K562 (cell line): ENCODE data around the gene IRF8.

- RAMPAGE, long total RNA: no peak
- RRBS: no CpG with 5 or more reads among the region's 6 CpGs
PRO-cap:
- standard: no peak
- CoPRO, capped RNA only, 2 experiments: no peak in any of the 2 experiments
- CoPRO, capped and uncapped RNA, 2 experiments: no peak in any of the 2 experiments
- CoPRO, uncapped RNA only, 2 experiments: peak in 1 of 2 experiments; most common plus-strand start chr16:85621881 (in 1)
CAGE:
- cytosol, long polyA plus RNA: no peak
- long polyA plus RNA: no peak
- nucleolus, long total RNA: no peak
- nucleus, long polyA plus RNA: no peak
Measured at GRCh38 chr16:85621763-85622160, 8.6 kb downstream of the GSE1 start.

GRCh38 chr16:85626859-85627877 is 14.0 kb downstream of the GSE1 start:
- RAMPAGE, long total RNA: no peak
- RRBS: 58% methylated on average over 4 of the region's 27 CpGs
PRO-cap:
- standard: no peak
- CoPRO, capped RNA only, 2 experiments: no peak in any of the 2 experiments
- CoPRO, capped and uncapped RNA, 2 experiments: no peak in any of the 2 experiments
- CoPRO, uncapped RNA only, 2 experiments: peak in 1 of 2 experiments; most common plus-strand start chr16:85627769 (in 1)
CAGE:
- cytosol, long polyA plus RNA: no peak
- long polyA plus RNA: no peak
- nucleolus, long total RNA: no peak
- nucleus, long polyA plus RNA: no peak

- RAMPAGE, long total RNA: no peak
- RRBS: 59% methylated on average over 7 of the region's 51 CpGs
PRO-cap:
- standard: unidirectional peak, plus-strand start at chr16:85652542
- CoPRO, capped RNA only, 2 experiments: peak in 1 of 2 experiments; most common plus-strand start chr16:85652542 (in 1)
- CoPRO, capped and uncapped RNA, 2 experiments: no peak in any of the 2 experiments
- CoPRO, uncapped RNA only, 2 experiments: peak in 1 of 2 experiments; most common plus-strand start chr16:85652370 (in 1)
CAGE:
- cytosol, long polyA plus RNA: no peak
- long polyA plus RNA: no peak
- nucleolus, long total RNA: no peak
- nucleus, long polyA plus RNA: no peak
Measured at GRCh38 chr16:85652093-85653182, 36.3 kb downstream of the GINS2 start.

- RAMPAGE, long total RNA: no peak
- RRBS: no CpG with 5 or more reads among the region's 9 CpGs
PRO-cap:
- standard: no peak
- CoPRO, capped RNA only, 2 experiments: no peak in any of the 2 experiments
- CoPRO, capped and uncapped RNA, 2 experiments: no peak in any of the 2 experiments
- CoPRO, uncapped RNA only, 2 experiments: peak in 2 of 2 experiments; most common plus-strand start chr16:85659327 (in 2); most common minus-strand start chr16:85659412 (in 1)
CAGE:
- cytosol, long polyA plus RNA: no peak
- long polyA plus RNA: no peak
- nucleolus, long total RNA: no peak
- nucleus, long polyA plus RNA: no peak
Measured at GRCh38 chr16:85659246-85659624, 29.5 kb downstream of the GINS2 start.

DNA sequence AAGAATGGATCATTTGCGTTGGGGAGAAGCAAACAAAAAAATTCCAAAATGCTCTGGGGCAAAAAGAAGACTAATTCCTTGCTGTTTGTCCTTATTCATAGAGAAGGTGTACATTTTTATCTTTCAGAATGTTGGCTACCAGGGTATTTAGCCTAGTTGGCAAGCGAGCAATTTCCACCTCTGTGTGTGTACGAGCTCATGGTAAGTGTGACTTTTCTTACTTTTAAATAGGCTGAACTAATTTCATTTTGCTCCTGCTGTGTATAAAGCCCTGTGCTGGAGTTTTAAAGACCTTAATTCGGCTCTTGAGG is 1.5 kb downstream of the COX4I1 start:
- RAMPAGE, long total RNA: no peak
- RRBS: no CpG with 5 or more reads among the region's 4 CpGs
PRO-cap:
- standard: no peak
- CoPRO, capped RNA only, 2 experiments: no peak in any of the 2 experiments
- CoPRO, capped and uncapped RNA, 2 experiments: no peak in any of the 2 experiments
- CoPRO, uncapped RNA only, 2 experiments: no peak in any of the 2 experiments
CAGE:
- cytosol, long polyA plus RNA: no peak
- long polyA plus RNA: no peak
- nucleolus, long total RNA: no peak
- nucleus, long polyA plus RNA: no peak

DNA sequence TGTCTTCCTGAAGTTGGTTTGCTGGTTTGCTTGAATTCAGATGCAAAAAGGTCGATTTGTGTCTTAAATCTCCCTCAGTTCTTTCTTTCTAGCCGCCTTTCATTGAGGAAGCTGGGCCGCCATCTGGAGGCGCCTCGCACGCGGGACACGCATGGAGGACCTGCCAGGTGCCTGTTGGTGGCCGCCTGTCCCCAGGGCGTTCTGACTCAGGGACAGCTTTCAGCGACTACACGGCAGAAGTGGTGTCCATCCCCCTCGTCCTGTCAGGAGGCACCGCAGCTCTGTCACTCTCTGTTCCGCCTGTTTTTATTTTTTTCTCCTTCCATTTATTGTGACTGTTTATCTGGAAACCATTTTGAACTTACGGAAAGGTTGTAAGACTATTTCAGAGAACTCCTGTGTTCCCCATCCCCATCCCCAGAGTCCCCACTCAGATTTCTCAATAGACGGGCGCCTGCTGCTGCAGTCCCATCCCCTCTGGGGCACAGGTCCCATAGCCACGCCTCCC is 33.2 kb downstream of the COX4I1 start:
- RAMPAGE, long total RNA: no peak
- RRBS: no CpG with 5 or more reads among the region's 19 CpGs
PRO-cap:
- standard: no peak
- CoPRO, capped RNA only, 2 experiments: no peak in any of the 2 experiments
- CoPRO, capped and uncapped RNA, 2 experiments: no peak in any of the 2 experiments
- CoPRO, uncapped RNA only, 2 experiments: no peak in any of the 2 experiments
CAGE:
- cytosol, long polyA plus RNA: no peak
- long polyA plus RNA: no peak
- nucleolus, long total RNA: no peak
- nucleus, long polyA plus RNA: no peak

- RAMPAGE, long total RNA: no peak
- RRBS: 22% methylated on average over 44 of the region's 110 CpGs
PRO-cap:
- standard: no peak
- CoPRO, capped RNA only, 2 experiments: no peak in any of the 2 experiments
- CoPRO, capped and uncapped RNA, 2 experiments: no peak in any of the 2 experiments
- CoPRO, uncapped RNA only, 2 experiments: no peak in any of the 2 experiments
CAGE:
- cytosol, long polyA plus RNA: no peak
- long polyA plus RNA: no peak
- nucleolus, long total RNA: no peak
- nucleus, long polyA plus RNA: no peak
Measured at GRCh38 chr16:85898446-85899608, at the start of gene IRF8. Gene IRF8, plus strand, starts transcription at chr16:85899162.

DNA sequence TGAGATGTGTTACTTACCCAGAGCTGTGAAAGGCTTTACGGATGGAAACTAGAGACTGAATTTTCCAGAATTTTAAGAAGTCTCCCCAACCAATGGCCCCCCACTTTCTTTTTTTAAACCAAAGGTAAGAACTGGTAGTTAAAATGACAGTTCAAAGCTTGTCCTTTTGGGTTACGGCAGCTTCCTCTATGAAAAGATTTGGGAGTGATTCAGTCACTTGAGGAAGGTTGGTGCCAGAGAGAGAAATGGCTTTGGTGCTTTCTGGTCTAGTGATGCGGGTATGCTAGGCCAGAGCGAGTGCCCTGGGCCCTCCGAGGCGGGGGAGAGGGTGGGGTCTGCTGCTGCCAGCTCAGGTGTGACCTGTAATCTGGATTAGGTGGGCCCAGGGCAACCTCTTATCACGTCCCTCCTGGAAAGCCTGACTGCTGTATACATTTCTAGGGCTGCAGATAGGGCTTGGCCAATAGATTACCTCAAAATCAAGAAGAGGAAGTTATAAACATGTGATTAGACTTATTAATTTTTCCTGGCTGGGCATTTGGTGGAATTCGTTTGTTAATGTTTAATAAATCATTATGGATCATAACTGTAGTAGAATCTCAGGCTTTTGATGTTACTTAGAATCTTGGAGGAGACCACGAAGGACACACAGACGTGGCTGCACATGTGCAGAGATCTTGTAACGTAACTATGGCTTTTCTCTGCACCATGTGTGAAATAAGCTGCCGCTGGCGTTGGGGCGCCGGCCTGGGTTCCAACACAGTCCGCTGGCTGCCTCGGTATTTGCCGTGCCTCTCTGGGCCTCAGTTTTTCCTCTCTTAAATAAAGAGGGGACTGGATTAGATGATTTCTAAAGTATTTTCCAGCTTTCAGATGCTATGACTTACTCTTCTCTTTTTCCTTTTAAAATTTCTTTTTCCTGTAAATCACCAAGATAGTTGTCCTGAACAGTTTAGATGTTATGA is 1.2 kb downstream of the IRF8 start:
- RAMPAGE, long total RNA: no peak
- RRBS: no CpG with 5 or more reads among the region's 18 CpGs
PRO-cap:
- standard: no peak
- CoPRO, capped RNA only, 2 experiments: no peak in any of the 2 experiments
- CoPRO, capped and uncapped RNA, 2 experiments: no peak in any of the 2 experiments
- CoPRO, uncapped RNA only, 2 experiments: no peak in any of the 2 experiments
CAGE:
- cytosol, long polyA plus RNA: no peak
- long polyA plus RNA: no peak
- nucleolus, long total RNA: no peak
- nucleus, long polyA plus RNA: no peak

DNA sequence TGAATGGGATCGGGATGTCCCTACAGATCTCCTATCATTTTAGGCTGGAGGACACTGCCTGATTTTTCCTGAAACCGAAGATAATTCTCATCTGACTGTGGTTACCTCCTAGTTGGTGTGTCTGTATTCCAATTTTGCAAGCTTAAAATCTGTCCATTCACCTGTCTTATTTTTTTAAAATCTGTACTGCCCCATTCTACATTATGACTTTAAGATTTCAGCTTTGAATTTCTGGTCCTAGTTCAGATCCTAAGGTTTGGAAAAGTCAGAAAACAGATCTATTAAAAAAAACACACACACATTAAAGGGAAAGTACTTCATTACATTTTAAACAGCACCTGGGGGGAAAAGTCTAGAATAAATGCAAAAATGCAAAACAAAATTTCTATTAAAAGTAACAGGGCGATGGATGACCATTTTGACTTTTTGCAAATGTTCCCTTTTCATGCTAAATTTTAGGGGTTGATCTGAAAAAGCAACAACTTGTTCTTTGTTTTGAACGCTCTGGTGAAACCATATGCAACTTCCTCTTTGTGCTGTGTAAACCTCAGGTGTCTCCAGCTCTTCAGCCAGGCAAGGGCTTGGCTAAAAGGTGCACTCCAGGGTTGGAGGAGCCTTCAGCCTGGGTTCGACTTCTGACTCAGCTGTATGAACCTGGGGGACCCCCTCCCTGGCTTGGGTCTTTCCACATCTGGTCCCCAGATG is 9.3 kb downstream of the IRF8 start:
- RAMPAGE, long total RNA: no peak
- RRBS: no CpG with 5 or more reads among the region's 5 CpGs
PRO-cap:
- standard: no peak
- CoPRO, capped RNA only, 2 experiments: no peak in any of the 2 experiments
- CoPRO, capped and uncapped RNA, 2 experiments: no peak in any of the 2 experiments
- CoPRO, uncapped RNA only, 2 experiments: no peak in any of the 2 experiments
CAGE:
- cytosol, long polyA plus RNA: no peak
- long polyA plus RNA: no peak
- nucleolus, long total RNA: no peak
- nucleus, long polyA plus RNA: no peak

GRCh38 chr16:85923558-85924293 is 24.8 kb downstream of the IRF8 start:
- RAMPAGE, long total RNA: no peak
- RRBS: no CpG with 5 or more reads among the region's 18 CpGs
PRO-cap:
- standard: no peak
- CoPRO, capped RNA only, 2 experiments: no peak in any of the 2 experiments
- CoPRO, capped and uncapped RNA, 2 experiments: no peak in any of the 2 experiments
- CoPRO, uncapped RNA only, 2 experiments: no peak in any of the 2 experiments
CAGE:
- cytosol, long polyA plus RNA: no peak
- long polyA plus RNA: no peak
- nucleolus, long total RNA: no peak
- nucleus, long polyA plus RNA: no peak

DNA sequence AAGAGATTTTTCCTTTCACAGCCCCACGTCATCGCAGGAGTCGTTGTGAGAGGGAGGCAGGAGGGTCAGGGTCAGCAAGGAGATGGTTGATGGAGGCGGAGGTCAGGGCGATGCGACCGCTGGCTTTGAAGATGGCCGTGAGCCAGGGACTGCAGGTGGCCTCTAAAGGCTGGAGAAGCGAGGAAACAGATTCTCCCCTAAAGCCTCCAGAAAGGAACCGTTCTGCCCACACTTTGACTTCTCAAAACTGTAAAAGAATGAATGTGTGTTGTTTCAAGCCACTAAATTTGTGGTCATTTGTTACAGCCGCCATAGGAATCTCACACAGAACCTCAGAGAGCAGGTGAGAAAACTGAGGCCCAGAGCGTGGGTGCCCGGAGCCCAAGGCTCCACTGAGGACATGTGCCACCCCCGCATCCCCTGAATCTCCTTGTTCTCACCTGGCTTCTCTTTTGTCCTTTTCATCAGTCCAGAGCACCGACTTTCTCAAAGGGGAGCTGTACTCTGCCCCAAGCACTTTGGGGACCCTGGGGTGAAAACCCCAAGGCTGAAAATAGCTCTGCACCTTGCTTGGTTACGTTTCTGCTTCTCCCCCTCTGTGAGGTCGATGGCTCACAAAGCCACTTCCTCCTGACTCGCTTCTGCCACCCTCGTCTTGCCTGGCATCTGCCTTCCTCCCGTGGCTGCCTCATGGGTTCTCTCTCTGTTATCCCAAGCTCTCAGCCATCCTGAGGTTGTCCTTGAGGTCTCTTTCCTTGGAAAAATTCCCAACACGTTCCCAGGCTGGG is 36.9 kb downstream of the IRF8 start:
- RAMPAGE, long total RNA: no peak
- RRBS: no CpG with 5 or more reads among the region's 21 CpGs
PRO-cap:
- standard: no peak
- CoPRO, capped RNA only, 2 experiments: no peak in any of the 2 experiments
- CoPRO, capped and uncapped RNA, 2 experiments: no peak in any of the 2 experiments
- CoPRO, uncapped RNA only, 2 experiments: no peak in any of the 2 experiments
CAGE:
- cytosol, long polyA plus RNA: no peak
- long polyA plus RNA: no peak
- nucleolus, long total RNA: no peak
- nucleus, long polyA plus RNA: no peak

DNA sequence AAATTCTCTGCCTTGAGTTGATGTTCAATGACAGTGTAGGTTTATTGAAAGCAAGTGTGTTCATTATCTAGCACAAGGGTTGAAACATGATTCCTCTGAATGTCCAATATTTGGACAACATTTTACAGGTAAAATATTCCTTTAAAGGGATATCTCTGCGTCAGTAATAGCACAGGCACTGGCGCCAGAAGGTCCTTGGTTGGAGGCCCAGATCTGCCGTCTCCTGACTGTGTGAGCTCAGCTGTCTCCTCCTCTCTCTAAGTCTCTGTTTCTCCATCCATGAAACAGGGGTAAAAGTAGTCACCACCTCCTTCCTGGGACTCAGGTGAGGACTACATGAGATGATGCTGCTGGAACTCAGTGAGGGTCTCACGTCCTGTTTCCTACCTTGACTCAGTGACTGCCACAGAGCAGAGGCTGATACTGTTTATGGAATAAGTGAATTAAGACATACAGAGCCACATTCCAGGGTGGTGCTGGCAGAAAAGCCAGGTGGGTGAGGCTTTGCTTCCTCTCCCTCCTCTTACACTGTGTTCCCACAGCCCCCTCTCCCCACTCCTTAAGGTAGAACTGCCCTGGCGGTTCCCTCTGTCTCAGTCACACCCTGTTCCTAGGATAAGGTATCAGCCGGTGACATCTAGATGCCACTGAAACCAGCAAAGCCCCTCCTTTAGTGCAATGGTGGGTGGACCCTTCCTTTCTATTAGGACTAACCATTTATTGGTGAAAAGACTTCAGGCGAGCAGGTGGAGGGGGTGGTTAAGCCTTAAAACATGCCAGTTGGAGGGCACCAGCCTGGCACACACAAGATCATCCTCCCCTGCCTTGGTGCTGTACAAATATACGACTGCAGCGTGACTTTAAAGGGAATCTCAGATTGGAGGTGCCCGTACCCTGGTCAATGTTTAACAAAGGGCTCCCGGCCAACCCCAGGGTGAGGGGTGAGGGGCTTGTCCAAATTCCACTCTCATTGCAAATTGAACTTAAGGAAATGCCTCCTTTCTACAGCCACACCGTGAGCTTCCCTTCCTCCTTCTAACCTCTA is 76.0 kb downstream of the IRF8 start:
- RAMPAGE, long total RNA: no peak
- RRBS: no CpG with 5 or more reads among the region's 12 CpGs
PRO-cap:
- standard: no peak
- CoPRO, capped RNA only, 2 experiments: no peak in any of the 2 experiments
- CoPRO, capped and uncapped RNA, 2 experiments: no peak in any of the 2 experiments
- CoPRO, uncapped RNA only, 2 experiments: no peak in any of the 2 experiments
CAGE:
- cytosol, long polyA plus RNA: no peak
- long polyA plus RNA: no peak
- nucleolus, long total RNA: no peak
- nucleus, long polyA plus RNA: no peak

DNA sequence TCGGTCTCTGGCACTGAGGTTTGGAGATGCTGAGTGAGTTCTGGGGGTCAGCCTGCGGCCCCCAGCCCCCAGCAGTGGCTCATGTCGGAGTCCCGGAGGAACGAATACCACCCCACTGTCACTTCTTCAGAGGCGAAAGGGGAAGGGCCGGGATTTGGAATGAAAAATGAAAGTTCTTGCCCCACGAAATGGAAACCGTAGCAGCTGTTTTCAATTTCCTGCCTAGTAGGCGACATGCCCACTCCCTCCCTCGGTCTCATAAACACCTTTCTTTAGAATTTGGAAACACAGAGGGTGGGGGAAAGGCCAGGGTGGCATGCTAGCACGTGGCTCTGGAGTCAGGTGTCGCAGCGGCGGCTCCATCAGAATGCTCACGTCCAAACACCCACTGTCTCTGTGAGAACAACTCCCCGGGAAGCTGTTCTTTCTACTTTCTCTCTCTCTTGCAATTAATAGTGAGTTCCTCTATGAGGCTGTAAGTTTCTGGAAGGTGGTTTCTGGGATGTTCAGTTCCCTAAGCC is 96.8 kb downstream of the IRF8 start:
- RAMPAGE, long total RNA: no peak
- RRBS: 20% methylated on average over 1 of the region's 17 CpGs
PRO-cap:
- standard: no peak
- CoPRO, capped RNA only, 2 experiments: no peak in any of the 2 experiments
- CoPRO, capped and uncapped RNA, 2 experiments: no peak in any of the 2 experiments
- CoPRO, uncapped RNA only, 2 experiments: no peak in any of the 2 experiments
CAGE:
- cytosol, long polyA plus RNA: no peak
- long polyA plus RNA: no peak
- nucleolus, long total RNA: no peak
- nucleus, long polyA plus RNA: no peak

DNA sequence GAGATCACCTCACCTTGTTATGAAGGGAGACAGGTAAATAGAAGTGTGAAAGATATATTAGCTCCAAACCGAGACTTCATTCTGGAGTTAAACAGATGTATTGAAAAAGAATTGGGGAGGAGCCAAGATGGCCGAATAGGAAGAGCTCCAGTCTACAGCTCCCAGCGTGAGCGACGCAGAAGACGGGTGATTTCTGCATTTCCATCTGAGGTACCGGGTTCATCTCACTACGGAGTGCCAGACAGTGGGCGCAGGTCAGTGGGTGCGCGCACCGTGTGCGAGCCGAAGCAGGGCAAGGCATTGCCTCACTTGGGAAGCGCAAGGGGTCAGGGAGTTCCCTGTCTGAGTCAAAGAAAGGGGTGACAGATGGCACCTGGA is 248.3 kb upstream of the FOXF1 start:
- RAMPAGE, long total RNA: no peak
- RRBS: no CpG with 5 or more reads among the region's 15 CpGs
PRO-cap:
- standard: no peak
- CoPRO, capped RNA only, 2 experiments: no peak in any of the 2 experiments
- CoPRO, capped and uncapped RNA, 2 experiments: no peak in any of the 2 experiments
- CoPRO, uncapped RNA only, 2 experiments: no peak in any of the 2 experiments
CAGE:
- cytosol, long polyA plus RNA: no peak
- long polyA plus RNA: no peak
- nucleolus, long total RNA: no peak
- nucleus, long polyA plus RNA: no peak

DNA sequence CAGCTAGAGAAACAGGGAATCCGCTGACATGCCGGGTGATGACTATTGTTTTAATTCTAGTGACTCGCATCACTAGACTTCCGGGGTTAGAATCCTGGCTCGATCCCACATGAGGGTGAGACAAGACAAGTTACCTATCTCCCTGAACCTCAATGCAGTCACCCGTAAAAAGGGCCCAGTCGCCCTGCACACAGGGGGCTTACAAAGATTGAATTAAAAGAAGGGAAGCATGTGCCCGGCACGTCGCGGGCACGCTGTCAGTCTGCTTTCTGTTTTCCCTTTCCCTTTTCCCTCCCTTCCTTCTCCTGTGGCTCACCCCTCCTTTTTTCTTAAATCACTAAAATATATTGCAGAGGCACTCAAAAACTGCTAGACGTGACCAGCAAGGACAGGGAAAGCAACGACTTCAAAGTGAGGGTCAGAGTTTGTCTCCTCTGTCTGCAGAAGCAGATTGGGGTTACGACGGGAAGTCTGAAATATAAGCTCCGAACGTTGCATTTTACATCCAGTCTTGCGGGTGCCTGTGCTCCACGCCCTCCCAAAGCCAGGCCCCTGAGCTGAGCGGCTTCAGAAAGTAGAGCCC is 212.8 kb upstream of the FOXF1 start:
- RAMPAGE, long total RNA: no peak
- RRBS: no CpG with 5 or more reads among the region's 21 CpGs
PRO-cap:
- standard: no peak
- CoPRO, capped RNA only, 2 experiments: no peak in any of the 2 experiments
- CoPRO, capped and uncapped RNA, 2 experiments: no peak in any of the 2 experiments
- CoPRO, uncapped RNA only, 2 experiments: no peak in any of the 2 experiments
CAGE:
- cytosol, long polyA plus RNA: no peak
- long polyA plus RNA: no peak
- nucleolus, long total RNA: no peak
- nucleus, long polyA plus RNA: no peak

DNA sequence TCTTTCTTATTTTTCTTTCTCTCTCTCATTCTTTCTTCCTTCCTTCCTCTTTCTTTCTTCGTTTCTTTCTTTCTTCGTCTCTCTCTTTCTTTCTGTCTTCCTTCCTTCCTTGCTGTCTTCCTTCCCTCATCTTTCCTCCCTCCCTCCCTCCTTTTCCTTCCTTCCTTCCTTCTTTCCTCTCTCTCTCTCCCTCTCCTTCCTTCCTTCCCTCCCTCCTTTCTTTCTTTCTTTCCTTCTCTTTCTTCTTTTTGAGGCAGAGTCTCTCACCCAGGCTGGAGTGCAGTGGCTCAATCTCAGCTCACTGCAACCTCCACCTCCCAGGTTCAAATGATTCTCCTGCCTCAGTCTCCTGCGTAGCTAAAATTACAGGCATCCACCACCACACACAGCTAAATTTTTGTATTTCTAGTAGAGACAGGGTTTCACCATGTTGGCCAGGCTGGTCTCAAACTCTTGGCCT is 53.7 kb upstream of the FOXF1 start:
- RAMPAGE, long total RNA: no peak
- RRBS: no CpG with 5 or more reads among the region's 3 CpGs
PRO-cap:
- standard: no peak
- CoPRO, capped RNA only, 2 experiments: no peak in any of the 2 experiments
- CoPRO, capped and uncapped RNA, 2 experiments: no peak in any of the 2 experiments
- CoPRO, uncapped RNA only, 2 experiments: no peak in any of the 2 experiments
CAGE:
- cytosol, long polyA plus RNA: no peak
- long polyA plus RNA: no peak
- nucleolus, long total RNA: no peak
- nucleus, long polyA plus RNA: no peak

- RAMPAGE, long total RNA: no peak
- RRBS: no CpG with 5 or more reads among the region's 24 CpGs
PRO-cap:
- standard: no peak
- CoPRO, capped RNA only, 2 experiments: no peak in any of the 2 experiments
- CoPRO, capped and uncapped RNA, 2 experiments: no peak in any of the 2 experiments
- CoPRO, uncapped RNA only, 2 experiments: no peak in any of the 2 experiments
CAGE:
- cytosol, long polyA plus RNA: no peak
- long polyA plus RNA: no peak
- nucleolus, long total RNA: no peak
- nucleus, long polyA plus RNA: no peak
Measured at GRCh38 chr16:86508962-86509356, 1.4 kb upstream of the FOXF1 start.